Bile duct (tissue), 1 donor: ENCODE data around the gene ACTN1.

DNA sequence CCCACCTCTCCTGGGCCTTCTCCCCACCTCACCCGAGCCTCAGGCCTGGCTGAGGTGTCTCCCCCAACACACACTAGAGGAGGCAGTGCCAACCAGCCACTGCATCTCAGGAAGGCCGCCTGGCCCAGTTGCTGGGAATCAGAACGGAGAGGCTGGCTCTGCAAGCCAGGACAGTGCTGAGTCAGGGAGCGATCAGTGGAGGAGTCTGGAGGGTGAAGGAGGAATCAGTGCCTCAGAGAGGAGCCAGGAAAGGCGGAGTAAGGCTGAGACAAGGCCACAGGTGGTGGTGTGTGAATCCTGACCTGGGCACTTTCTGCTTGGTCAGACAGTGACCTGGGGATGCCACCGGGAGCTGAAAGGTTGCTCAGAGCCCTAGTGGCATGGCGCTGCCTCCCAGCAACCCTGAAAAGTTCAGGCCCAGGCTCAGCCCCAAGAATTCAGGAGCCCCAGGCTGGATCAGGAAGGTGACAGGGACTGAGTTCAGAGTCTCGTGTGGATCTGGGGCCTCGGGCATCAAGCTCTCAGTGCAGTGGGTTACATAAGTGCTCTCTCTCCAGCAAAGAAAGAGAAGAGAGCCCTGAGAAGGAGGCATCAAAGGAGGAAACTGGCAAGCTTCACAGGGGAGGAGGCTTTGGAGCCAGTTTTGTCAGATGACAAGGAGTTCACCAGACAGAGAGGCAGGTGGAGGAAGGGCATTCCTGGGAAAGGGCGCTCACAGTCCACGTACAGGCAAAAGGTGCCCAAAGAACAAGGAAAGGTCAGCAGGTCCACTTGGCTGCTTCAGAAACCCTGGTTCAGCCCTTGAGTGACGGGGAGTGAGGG is 87.9 kb downstream of the ZFP36L1 start:
- PRO-cap: bidirectional peak, plus-strand start at position 680 of the sequence, minus-strand start at position 606 of the sequence

- PRO-cap: no peak
Measured at GRCh38 chr14:68757510-68758291, 35.2 kb downstream of the ZFP36L1 start.

GRCh38 chr14:68784293-68784953 is 8.4 kb downstream of the ZFP36L1 start:
- PRO-cap: no peak

GRCh38 chr14:68806501-68806915 is 13.6 kb upstream of the ZFP36L1 start:
- PRO-cap: no peak

GRCh38 chr14:68807001-68807724 is 14.3 kb upstream of the ZFP36L1 start:
- PRO-cap: bidirectional peak, plus-strand start at chr14:68807553, minus-strand start at chr14:68807352

DNA sequence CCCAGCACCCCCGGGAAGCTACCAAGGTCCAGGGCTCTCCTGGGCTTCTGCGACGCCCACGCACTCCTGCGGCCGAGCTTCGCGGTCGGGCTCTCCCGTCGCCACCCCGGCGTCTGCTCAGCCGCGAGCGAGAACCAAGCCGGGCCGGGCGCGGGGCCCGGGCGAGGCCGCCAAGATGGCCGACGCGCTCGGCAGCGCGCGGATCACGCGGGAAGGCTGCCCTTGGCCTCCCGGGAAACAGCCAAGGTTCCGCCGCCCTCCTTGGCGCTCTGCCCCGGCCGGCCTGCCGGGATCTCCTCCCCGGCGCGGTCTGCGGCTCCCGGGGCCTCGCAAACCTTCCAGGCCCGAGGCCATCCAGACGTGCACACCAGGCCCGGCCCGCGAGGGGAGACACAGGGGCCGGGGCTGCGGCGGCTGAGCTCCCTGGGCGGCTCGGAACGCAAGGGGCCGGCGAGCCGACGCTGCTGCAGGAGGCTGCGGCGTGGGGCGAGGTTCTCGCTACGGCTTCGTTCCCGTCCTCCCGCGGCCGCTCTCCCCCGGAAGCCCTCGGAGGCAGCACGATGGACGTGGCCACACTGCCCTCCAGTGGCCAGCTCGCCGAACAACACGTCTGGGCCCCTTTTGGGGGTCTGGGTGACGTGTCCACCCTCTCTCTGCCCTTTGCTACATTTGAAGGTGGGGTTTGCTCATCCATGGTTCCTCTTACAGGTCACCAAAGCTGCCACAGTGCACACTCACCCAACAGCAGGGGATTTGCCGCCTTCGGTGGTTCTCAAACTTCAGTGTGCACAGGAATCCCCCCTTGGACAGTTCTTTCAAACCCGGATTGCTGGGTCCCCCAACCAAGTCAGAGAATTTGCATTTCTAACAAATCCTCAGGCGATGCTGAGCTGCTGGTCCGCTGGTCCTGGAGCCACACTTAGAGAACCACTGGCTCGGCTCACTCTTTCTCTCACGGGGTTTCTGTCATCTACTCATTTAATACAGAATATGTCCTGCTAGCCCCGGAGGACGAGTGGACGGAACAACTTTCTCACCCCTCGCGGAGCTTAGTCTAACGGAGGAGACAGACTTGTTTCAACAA is 23.8 kb upstream of the ZFP36L1 start:
- PRO-cap: bidirectional peak, plus-strand start at position 272 of the sequence, minus-strand start at position 115 of the sequence; bidirectional peak, plus-strand start at position 666 of the sequence, minus-strand start at position 534 of the sequence

DNA sequence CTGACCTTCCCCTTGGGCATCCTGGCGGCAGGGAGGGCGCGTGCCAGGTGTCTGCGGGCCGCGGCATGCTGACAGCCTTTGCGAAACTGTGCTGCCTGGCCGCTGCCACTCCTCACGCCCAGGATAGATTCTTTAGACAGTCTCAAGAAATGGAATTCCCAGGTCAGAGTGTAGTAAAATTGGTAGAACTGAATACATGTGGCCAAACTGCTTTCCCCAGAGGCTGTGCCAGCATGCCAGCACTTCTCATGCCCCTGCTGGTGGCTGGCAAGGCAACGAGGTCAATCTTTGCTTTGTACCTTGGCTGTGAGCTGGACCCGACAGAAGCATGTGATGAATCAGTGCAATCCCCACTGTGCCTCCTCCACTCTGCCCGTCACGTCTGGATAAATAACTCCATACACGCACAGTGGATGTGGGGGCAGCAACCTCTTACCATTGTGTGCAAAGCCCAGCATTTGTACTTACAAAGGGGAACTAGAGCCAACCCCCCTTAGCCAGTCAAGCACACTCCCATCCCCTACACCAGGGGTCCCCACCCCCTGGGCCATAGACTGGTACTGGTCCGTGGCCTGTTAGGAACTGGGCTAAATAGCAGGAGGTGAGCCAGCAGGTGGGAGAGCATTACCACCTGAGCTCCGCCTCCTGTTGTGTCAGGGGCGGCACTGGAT is 90.9 kb downstream of the ACTN1 start:
- PRO-cap: no peak

DNA sequence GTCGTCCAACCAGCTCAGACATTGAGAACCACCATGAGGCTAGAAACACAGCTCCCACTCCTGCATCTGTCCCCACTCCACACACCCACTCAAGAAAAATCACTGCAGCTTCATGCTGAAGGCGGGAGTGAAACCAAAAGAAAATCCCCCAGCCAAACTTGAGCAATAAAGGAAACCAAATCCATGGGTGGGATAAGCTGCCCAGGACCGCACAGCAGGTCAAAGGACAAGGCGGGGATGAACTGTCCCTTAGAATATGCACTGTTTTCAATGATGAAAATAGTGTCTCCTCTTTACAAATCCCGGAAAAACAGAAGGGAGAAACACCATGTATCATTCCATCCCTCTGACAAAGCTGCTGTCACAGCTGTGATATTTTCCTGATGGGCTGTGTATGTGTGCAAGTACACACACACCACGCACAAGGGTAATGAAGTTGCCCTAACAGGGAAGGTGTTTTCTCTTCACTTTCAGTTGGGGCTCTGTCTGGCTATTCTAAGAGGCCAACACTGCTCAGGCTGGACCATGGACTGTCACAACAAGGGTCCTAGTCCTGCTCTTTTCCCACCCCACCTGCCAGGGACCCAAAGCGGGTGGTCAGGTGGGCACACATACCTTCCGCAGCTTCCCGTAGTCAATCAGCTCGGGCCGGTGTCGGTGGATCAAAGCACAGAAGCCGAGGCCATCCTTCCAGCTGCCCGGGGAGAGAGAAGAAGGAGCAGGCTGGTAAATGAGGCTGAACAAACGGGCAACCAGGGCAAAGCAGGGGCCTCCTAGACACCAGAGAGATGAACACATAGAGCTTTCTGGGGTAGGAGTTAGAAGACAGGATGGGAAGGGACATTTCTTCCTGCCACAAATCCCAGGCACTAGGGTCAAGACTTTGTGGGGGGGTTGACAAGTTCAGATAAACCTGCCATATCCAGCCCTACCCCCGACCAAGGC is 70.1 kb downstream of the ACTN1 start:
- PRO-cap: no peak

- PRO-cap: no peak
Measured at GRCh38 chr14:68924224-68924964, 54.7 kb downstream of the ACTN1 start.

- PRO-cap: no peak
Measured at GRCh38 chr14:68964778-68965251, 14.3 kb downstream of the ACTN1 start.

DNA sequence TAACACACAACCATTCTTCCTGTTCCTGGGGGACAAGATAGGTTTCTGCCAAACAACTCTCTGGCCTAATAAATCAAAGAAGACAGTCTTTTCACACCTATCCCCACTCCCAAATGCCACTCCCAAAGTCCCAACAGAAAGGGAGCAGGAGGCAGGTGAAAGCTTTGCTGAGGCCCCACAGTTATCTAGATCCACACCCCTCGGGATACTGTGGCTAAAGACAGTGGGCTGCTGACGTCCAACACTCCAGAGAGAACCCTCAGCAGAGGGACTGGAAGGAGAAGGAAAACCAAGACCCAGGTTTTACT is 12.7 kb downstream of the ACTN1 start:
- PRO-cap: no peak

- PRO-cap: bidirectional peak, plus-strand start at chr14:68978862, minus-strand start at chr14:68978756
Measured at GRCh38 chr14:68978466-68978974, 582 bp downstream of the ACTN1 start.

- PRO-cap: bidirectional peak, plus-strand start at chr14:68979559, minus-strand start at chr14:68979258
Measured at GRCh38 chr14:68978975-68979415, at the start of gene ACTN1. Gene ACTN1, minus strand, starts transcription at chr14:68979302.

DNA sequence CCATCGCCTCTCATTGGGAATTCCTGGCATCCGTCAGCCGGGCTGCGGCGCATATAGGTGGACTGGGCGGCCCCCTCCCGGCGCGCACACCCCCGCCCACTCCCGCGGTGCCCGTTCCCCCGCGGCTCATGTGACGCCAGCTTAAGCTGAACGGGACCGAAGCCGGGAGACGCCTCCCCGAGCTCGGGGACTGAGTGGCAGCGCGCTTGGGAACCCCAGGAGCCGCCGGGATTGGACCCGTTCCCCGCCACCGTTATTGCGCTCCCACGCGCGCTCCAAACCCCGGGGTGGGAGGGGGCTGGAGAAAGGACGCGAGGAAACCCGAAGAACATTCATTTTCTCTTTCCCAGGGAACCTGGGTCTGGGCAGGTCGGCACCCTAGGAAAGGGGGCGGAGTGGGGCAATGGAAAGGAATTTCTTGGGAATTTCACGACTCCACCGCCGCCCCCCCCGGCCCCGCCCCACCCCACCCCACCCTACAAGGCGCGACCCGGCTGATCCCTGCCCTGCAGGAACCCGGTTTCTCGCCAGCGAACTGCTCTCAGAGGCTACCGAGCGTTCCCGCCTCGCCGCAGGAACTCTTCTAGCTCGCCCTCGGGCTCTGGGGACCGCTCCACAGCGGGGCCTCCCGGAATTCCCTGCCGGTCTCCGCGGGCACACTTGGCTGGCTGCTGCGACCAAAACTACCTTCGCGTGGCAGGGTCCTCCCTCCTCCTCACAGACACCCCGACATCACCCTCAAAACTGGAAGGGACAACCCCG is 495 bp upstream of the ACTN1 start:
- PRO-cap: bidirectional peak, plus-strand start at position 144 of the sequence, minus-strand start outside the sequence; unidirectional peak, minus-strand start at position 585 of the sequence

GRCh38 chr14:69290304-69290560 is 30.3 kb downstream of the GALNT16 start:
- PRO-cap: no peak

GRCh38 chr14:69612429-69613229 is 1.2 kb downstream of the SUSD6 start:
- PRO-cap: no peak

DNA sequence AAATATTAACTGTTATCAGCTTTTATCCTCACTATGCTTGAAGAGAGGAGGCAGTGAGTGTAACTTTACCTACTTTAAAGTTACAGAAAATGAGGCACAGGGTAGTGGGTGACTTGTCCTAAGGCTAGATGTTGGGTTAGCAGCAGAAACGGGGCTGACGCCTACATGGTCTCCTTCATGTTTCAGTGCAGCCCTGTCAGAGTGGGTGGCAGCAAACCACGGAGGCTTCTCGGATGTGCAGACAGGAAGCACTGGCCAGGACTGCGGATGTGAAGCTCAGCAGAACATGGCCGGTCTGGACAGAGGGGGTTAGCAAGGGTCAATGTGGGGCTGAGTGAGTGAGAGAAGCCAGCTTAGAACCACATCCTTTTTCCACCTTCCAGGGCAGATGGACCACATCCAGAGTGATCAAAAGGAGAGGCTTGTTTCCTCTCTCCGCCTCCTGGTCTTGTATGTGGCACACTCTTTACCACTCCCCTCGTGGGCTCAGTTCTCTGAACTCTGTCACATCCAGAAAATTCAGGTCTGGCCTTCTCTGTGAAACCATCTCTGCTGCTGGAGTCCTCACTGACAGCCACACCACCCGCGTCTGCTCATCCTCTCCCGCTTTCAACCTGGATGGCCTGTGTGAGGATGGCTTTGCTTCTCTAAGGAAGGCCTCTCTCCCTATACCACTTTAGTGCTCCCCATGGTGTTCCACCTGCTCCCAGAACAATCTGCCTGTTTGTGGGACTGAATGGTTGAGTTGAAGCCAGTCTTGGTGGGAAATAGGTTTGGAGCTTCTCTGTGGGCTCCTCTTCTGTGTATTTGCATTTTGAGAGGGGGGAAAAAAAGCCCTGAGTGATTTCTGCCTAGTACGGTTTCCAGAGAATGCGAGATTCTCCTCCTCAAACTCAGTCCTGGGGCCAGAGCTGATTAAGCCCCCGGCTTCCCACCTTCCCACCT is 14.2 kb downstream of the SUSD6 start:
- PRO-cap: no peak

- PRO-cap: no peak
Measured at GRCh38 chr14:69682831-69683744, 71.7 kb downstream of the SUSD6 start.

GRCh38 chr14:69708793-69709168 is 58.2 kb upstream of the SRSF5 start:
- PRO-cap: no peak

GRCh38 chr14:69716734-69717264 is 50.1 kb upstream of the SRSF5 start:
- PRO-cap: no peak